ENCODE data around the gene CCDC39.

DNA sequence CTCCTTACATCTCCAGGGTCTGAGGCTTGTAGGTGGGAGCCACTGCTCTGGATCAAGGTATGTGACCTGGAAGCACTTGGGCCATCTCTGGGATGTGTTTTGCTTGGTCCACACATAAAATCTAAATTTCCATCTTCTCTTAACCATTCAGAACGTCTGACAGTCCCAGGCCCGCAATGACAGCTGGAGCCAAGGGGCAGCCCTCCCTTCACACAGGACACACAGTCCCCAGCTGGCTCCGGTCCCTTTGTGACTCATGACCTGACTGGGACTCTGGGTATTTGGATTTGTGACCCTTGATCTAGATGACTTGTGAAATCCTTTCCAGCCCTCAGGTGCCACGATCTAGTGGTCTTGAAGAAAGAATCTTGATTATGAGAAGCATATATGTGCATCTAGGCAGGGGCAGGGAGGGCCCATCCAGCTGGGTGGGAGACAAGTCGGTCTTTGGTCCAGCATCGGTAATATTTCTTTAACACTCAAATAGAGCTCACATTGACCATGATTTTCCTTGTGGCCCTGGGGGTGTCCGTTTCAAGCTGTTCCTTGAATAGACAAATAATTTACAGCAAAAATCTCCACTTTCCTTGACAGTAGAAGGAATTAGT is 80.1 kb downstream of the USP13 start:
- PRO-cap: no peak
- RAMPAGE, long total RNA, 2 experiments: no peak in any of the 2 experiments

DNA sequence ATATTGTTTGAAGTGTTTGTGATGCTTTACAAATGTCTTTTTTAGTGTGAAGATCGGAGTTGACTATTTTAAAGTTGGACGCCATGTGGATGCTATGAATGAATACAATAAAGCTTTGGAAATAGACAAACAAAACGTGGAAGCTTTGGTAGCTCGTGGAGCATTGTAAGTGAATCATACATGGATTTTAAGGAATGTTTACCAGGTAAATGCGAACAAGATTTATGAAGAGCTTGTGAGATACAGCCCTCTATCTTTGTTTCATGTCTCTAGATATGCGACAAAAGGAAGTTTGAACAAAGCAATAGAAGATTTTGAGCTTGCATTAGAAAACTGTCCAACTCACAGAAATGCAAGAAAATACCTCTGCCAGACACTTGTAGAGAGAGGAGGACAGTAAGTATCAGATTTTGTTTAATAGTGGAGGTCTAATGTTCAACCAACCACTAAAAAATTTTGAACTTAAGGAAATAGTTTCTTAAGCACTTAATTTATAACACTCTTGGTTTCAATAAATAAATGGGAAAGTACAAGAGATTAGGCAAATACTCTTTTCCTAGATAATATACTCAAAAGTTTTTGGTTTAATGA is 4.3 kb downstream of the TTC14 start:
- PRO-cap: no peak
- RAMPAGE, long total RNA, 2 experiments: no peak in any of the 2 experiments

- PRO-cap: no peak
- RAMPAGE, long total RNA, 2 experiments: no peak in any of the 2 experiments
Measured at GRCh38 chr3:180679270-180680370, at the start of gene CCDC39. Gene CCDC39, minus strand, starts transcription at chr3:180679489.

- PRO-cap: unidirectional peak, plus-strand start at chr3:180870172; unidirectional peak, minus-strand start at chr3:180870517
- RAMPAGE, long total RNA, 2 experiments: start-site peak on the minus strand in 2 of 2 experiments, at chr3:180870490-180870552 at its widest, 9 to 22 reads per replicate
Measured at GRCh38 chr3:180869731-180870719, 42.4 kb upstream of the FXR1 start.

DNA sequence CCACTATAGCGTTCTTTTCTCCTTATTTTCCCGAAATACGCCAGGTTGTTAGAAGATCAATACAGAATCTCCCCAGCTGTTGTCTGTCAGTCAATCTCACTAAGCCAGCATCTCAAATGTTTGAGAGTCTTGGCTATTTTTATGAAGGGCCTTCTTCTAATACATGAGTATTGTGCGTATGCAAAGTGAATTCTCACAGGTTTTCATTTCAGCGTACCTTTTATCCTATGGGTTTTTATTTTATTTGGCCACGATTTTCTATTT is 1.1 kb downstream of the FXR1 start:
- PRO-cap: no peak
- RAMPAGE, long total RNA, 2 experiments: no peak in any of the 2 experiments

DNA sequence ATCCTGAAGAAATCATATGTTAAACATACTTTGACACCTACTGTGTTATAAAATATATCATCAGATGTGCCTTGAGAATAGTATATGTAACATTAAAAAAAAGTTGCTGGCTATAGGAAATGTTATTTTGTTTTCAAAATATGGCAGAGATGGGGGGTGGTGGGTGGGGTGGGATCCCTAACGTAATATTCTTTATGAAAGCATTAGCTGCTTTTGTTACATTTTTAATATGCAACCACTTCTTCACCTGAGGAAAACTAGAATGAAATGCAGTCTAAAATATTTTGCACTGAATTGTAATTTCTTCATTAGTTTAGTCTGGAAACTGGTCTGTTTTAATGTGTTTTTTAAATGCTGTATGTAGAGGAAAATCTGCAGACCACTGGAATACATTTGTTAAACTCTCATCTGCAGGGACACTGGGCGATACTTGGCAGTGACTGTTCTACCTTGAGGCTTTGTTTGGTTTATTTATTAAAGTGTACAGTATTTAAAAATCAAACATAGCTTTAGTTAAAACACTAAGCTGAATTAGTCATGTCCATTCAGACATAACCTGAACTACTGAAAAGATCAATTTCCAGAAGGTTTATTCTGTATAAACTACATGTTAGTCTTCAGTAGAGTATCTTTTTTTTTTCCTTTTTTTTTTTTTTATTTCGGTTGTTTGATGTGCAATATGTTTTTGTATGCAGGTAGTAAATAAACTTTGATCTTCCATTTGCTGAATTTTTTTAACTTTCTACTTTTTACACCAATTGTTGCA is 12.9 kb downstream of the DNAJC19 start:
- PRO-cap: no peak
- RAMPAGE, long total RNA, 2 experiments: no peak in any of the 2 experiments

GRCh38 chr3:181304049-181304433 is 314.5 kb upstream of the DNAJC19 start:
- PRO-cap: no peak
- RAMPAGE, long total RNA, 2 experiments: no peak in any of the 2 experiments

DNA sequence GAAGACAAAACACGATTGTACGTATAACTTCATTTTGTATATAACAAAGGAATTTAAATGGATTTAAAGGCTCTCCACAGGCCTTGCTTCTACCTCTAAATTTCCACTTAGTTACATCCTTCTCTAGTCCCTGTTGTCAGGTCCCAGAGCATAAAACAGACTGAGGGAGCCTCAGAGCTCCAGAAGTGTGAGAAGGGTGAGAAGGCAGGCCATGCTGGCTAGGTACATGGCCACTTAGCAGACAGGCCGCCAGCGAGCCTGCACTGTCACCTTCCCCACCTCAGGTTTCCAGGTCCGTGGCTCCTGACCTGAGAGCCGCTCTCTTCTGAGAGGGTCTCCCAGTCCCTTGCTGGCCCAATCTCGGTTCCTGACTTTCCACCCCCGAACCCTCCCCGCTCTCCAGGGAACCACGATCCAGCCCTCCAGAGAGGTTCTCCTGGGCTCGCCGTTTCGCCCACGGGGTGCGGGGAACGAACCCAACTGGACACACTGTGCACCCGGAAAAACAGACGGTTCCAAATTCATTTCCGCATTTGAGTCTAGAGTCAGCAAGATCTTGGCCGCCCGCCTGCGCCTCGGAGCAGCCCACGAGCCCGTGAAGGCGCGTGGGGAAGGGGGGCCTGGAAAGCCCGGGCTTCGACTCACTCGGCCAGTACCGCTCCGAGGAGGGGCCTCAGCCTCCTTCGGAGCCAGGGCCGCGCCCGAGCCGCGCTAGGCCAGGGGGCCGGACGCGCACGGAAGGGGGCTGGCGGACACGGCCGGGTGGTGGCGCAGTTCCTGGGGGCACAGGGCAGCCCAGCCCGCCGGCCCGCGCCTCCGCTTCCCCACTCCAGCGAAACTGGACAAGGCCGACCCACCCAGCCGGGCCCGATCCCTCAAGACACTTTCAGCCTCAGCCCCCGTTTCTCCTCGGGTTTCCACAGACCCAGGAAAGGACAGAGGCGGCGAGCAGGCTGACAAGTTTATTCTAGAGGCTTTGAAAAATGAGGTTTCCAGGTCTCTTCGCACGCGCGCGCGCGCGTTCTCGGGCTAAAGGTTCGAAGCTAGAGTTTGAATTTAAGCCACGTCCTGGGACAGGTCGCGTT is 16.6 kb upstream of the SOX2 start:
- PRO-cap: unidirectional peak, plus-strand start at position 714 of the sequence; unidirectional peak, plus-strand start at position 773 of the sequence; unidirectional peak, plus-strand start at position 827 of the sequence
- RAMPAGE, long total RNA, 2 experiments: no peak in any of the 2 experiments

DNA sequence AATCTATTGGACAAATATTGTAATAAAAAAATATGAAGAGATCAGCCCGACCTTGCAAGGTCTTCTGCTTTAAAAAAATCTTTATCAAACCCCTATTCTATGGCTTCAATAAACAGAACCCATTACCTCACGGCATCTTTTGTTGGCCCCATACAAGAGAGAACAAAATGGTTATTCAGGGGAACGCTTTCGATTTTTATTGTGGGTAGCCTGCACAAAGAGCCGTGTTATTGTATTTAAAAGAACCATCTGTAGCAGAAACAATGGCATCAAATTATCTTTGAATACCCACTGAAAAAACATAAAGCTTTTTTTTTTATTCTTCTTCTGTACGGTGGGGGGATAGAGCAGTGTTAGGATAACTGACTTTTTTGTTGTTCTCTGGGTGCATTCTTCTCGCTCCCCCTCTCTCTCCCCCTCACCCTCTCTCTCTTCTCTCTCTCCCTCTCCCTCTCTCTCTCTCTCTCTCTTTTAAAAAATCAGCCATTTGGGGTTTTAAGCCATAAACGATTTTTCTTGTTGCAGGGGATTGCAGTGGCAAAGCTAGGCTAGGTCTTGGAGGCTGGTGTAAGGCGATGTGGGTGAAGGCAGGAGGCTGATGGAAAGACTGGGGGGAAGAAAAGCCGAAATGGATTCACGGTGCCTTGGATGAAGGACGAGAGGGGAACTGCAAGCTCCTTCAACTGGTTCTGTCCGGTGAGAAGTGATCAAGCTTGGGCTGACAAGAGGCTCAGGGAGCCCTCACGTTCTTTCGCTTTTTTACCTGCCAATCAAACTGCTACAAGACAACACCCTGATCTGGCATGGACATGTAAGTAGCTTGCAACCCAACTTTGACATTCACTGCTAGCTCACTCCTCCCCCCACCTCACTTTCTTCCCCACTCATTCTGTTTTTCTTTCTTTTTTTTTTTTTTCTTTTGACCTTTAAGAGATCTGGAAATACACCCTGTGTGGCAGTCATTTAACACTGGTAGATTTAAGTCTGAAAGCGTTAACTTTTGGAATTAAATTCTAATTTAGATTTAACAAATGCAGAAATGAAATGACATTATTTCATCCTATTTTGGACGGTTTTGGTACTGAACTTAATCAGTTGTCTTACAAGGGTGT is 12.3 kb upstream of the SOX2 start:
- PRO-cap: no peak
- RAMPAGE, long total RNA, 2 experiments: no peak in any of the 2 experiments

DNA sequence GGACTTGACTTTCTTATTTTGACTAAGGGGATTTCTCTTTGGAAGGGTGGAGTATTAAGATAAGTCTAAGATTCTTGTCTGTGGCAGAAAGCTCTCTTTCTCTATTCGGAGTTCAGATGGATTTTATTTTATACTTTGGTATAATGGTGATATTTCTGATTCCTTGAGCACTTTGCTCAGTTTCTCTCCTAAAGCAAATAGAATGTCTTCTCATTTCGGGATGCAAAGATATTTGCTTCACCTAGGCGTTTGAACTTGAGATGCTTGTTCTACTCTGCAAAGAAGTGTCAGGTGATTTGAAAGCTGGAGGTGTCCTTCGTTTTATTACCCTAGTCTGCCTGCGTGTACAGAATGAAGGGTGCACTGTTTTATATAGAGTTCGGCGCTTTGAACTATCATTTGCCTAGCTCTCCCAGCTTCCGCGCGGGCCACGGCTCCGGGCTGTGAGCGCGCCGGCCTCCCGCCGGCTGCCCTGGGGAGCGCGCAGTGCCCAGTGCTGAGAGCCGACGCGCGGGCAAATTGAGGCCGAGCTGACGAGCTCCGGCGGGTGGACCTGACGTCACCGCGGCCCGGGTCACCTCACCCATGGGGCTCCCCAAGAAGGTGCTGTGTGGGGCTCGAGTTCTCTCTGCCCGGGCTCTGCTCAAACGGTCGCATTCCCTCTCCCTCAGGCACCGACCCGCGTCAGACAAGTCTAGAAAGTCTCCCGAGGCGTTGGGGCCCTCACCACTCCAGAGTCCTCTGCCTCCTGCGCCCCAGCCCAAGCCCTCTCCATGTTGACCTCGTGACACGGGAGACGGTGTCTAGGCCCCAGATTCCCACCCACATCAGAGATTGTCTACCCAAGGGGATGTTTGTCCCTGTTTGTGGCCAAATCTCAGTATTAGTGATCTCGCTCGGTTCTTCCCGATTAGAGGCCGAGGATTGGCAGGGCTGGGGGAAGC is 7.5 kb downstream of the SOX2 start:
- PRO-cap: no peak
- RAMPAGE, long total RNA, 2 experiments: no peak in any of the 2 experiments

GRCh38 chr3:181727592-181728208 is 16.0 kb downstream of the SOX2 start:
- PRO-cap: no peak
- RAMPAGE, long total RNA, 2 experiments: no peak in any of the 2 experiments

GRCh38 chr3:181822886-181823085 is 111.1 kb downstream of the SOX2 start:
- PRO-cap: no peak
- RAMPAGE, long total RNA, 2 experiments: no peak in any of the 2 experiments

GRCh38 chr3:182165320-182165706 is 453.6 kb downstream of the SOX2 start:
- PRO-cap: no peak
- RAMPAGE, long total RNA, 2 experiments: no peak in any of the 2 experiments

DNA sequence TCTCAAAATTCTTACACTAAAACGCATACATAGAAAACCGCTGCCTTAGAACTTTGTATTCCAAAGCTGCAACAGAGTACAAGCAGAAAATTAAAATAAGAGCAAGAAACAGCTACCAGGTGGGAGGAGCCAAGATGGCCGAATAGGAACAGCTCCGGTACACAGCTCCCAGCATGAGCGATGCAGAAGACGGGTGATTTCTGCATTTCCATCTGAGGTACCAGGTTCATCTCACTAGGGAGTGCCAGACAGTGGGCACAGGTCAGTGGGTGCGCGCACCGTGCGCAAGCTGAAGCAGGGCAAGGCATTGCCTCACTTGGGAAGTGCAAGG is 367.4 kb upstream of the ATP11B start:
- PRO-cap: no peak
- RAMPAGE, long total RNA, 2 experiments: no peak in any of the 2 experiments

DNA sequence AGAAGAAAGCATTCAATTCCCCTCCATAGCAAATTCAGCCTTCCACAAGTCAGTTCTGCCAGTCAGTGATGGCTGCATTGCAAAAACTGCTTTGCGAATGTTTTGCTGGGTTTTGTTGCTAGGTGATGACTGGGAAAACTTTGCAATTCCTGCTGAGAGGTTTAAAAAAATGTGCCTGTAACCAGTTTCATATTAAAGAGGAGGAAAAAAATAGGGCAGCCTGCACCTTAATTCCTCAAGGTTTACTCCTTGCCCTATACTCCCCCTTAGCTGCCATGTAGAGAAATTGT is 225.6 kb upstream of the ATP11B start:
- PRO-cap: no peak
- RAMPAGE, long total RNA, 2 experiments: no peak in any of the 2 experiments

GRCh38 chr3:182642538-182643013 is 150.7 kb upstream of the ATP11B start:
- PRO-cap: no peak
- RAMPAGE, long total RNA, 2 experiments: no peak in any of the 2 experiments

DNA sequence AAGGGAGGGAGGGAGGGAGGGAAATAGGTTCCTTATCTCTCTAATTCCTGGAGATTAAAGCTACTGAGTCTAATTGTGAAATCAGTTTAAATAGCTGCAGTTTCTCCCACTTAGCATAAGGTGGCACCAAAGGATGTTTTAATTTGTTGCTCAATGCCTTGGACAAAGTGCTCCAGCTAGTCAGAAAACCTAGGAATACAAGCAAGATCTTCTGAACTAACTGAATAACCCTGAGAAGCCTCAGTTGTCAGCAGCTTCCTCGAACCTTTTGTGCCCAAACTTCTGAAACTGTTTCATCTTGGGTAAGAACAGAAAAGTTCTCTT is 79.2 kb upstream of the ATP11B start:
- PRO-cap: no peak
- RAMPAGE, long total RNA, 2 experiments: no peak in any of the 2 experiments

GRCh38 chr3:182793104-182793275 is 314 bp upstream of the ATP11B start:
- PRO-cap: no peak
- RAMPAGE, long total RNA, 2 experiments: no peak in any of the 2 experiments

DNA sequence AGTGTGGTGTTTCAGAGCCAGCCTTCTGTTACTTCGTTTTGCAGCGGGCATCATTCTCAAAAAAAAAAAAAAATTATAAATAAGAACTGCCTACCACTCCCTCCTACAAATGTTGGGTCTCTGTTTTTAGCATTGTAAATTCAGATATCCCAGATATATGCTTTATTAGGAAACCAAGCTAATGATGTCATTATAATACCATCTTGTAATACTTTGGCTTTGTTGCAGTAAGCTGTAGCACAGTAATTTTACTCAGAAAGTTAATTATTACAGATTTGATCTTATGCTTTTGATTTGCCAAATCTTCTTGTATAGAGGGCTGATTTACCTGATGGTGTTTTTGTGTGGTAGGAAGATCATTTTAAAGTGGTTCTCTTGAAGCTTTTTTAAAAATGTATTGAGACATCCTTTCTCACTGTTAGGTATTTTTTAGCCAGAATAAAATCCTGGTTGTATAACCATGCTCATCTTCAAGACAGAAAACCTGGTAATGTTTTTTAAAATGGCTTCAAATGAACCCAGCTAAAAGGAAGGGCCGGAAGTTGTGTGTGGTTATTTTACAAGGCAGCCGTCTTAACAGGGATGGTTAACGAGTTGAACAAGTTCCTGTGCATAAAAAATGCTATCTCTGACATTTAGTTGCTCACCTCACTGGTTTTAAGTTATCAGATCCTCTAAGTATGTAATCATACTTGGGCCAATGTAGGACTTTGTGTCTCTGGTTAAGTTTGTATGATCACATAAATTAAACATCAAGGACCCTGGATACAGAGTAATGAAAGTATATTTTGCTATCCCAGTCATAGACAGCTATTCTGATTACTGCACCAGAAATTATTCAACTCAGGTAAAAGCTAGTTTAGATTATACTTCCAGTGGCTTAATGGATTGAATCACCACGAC is 1.9 kb downstream of the ATP11B start:
- PRO-cap: no peak
- RAMPAGE, long total RNA, 2 experiments: no peak in any of the 2 experiments

GRCh38 chr3:182869073-182869497 is 75.8 kb downstream of the ATP11B start:
- PRO-cap: no peak
- RAMPAGE, long total RNA, 2 experiments: no peak in any of the 2 experiments